ENCODE measurements around a stretch of chr14.

GRCh38 chr14:90518101-90518651 lies 121.3 kb downstream of the CALM1 start:
- PRO-cap = no peak

DNA sequence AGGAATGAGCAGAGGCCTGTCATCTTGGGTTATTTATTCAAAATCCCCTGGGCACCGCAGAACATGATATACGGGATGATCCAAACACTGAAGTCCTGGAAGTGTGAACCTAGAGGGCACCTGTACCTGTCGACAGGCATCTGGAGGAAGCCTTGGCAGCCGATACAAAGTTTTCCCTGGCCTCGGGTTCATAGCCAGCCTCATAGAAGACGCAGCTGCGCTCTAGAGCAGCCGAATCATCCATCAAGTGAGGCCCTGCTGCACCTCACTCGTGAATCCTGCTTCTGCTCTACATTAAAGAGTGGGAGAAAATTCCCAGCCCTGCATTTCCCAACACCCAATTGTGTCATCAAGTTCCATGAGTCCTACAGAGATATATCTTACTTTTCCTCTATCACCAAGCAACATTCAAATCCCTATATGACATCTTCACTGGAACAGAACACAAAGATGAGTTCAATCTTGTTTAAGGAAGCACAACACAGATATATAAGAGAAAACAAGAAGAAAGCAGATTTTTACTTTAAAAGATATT lies 139.4 kb downstream of the TTC7B start:
- PRO-cap = no peak

GRCh38 chr14:90812070-90812482 lies 4.2 kb downstream of the TTC7B start:
- PRO-cap = no peak

- PRO-cap = no peak
Observed at GRCh38 chr14:91059300-91059917, 1.0 kb downstream of the RPS6KA5 start.

DNA sequence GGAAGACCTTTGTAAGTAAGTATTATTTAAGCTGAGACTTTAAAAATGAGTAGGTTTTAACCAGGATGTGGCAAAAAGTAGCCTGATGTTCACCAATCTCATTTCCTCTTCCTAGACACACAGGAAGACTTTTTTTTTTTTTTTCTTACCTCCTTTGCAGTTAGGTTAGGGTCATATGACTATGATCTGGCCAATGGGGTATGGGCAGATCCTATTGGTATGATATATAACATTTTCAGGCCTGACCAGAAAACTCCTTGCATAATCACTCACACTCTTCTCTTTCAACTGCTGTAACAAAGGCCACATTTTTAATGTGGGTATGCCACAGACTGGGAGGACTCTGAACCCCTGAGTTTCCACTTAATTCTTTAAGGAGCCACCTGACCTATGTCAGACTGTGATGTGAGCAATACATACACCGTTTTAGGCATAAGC lies 2.7 kb upstream of the RPS6KA5 start:
- PRO-cap = no peak

DNA sequence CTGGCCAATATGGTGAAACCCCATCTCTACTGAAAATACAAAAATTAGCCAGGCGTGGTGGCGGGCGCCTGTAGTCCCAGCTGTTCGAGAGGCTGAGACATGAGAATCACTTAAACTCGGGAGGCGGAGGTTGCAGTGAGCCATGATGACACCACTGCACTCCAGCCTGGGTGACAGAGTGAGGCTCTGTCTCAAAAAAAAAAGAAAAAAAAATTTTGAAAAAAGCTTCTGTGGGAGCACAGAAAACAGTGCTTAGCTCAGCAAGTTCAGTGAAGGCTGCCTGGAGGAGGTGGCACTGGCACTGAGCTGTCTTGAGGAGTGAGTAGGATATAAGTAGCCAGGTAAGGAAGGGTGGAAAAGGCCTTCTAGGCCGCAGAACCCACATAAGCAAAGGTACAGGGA lies 25.5 kb downstream of the GPR68 start:
- PRO-cap = no peak

- PRO-cap = unidirectional peak, plus-strand start at chr14:91351189
Observed at GRCh38 chr14:91350753-91351644, 66.6 kb downstream of the CCDC88C start.

GRCh38 chr14:91351826-91352536 lies 65.6 kb downstream of the CCDC88C start:
- PRO-cap = unidirectional peak, minus-strand start at chr14:91352255

DNA sequence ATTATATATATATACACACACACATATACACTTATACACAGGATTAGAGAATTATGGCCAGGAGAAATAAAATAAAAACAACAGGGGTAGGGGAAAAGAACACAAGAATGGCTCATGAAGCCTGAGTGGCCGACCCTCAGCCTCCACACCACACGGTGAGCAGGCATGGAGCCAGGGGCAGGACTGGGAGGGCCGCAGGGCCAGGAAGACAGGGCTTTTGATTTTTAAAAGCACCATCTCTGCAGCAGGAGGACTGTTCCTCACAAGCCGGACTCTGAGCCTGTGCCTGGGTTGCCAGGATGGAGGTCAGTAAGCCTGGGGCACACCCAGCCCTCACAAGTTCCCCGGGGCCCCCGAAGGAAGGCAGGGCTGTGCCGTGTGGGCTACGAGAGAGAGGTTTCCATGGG lies 65.0 kb downstream of the CCDC88C start:
- PRO-cap = no peak

- PRO-cap = no peak
Observed at GRCh38 chr14:91356092-91356911, 61.3 kb downstream of the CCDC88C start.

- PRO-cap = bidirectional peak, plus-strand start at chr14:91397686, minus-strand start at chr14:91397603
Observed at GRCh38 chr14:91397522-91397835, 20.1 kb downstream of the CCDC88C start.

DNA sequence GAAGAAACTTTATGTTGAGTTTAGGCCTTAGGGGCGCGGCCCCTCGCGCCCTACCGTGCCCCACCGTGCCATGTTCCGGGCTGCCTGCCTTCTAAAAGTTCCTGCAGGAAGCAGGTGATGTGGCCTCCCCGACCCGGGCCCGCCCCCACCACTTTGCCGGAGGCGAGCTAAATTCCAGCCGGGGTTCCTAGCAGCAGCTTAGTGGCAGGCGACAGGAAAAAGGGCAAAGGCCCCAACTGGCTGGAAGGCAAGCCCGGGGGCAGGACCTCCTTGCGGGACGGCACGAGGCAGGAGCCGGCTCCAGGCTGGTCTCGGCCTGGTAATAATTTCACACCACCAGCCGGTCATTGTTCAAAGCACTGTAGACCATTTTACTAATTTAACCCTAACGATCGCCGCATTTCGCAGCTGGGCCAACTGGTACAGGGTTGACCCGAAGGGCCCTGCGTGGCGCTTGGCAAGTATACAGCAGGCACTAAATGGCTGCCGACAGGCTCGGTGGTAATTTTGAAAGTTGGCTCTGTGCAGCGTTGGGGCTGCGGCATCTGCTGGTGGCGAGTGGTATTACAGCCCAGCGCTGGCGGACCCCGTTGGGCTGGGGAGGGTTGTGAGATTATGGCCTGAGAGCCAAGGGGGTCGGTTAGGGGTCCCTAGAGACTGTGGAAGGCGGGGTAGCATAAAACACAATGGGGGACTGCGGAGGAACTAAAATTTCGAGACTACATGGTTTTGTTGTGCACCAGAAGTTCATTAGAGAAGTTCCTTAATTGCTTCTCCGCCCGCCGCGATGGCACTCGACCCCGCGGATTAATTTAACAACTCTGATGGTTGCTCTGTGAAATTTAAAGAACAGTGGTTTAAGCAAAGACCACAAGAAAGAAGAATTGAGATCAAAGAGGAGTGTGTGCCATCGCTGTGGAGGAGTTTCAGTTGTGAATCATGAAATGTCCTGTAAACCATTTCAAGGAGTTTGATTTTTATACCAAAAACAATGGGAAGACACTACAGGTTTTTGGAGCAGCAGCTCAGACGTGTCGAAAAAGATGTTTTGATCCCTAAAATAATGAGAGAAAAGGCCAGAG lies 1.2 kb upstream of the CCDC88C start:
- PRO-cap = unidirectional peak, minus-strand start at position 93 of the sequence

GRCh38 chr14:91510734-91510963 lies 539 bp upstream of the PPP4R3A start:
- PRO-cap = bidirectional peak, plus-strand start at chr14:91510853, minus-strand start at chr14:91510845

GRCh38 chr14:91866726-91867321 lies 512 bp downstream of the TC2N start:
- PRO-cap = bidirectional peak, plus-strand start at chr14:91867046, minus-strand start at chr14:91867050

DNA sequence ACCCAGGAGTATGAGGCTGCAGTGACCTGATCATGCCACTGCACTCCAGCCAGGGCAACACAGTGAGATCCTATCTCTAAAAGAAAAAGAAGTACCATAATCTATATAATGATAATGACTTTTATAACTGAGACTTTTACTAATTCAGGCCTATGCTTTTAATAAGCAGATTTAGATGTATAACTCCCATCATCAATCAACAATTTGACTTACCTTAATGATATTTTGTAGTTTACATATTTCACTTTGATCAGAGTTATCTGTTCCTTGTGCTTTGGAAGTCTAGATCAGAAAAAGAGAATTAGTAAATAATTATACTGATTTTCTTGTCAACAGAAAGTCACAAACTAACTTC lies 22.4 kb downstream of the TRIP11 start:
- PRO-cap = no peak

GRCh38 chr14:92128678-92129145 lies 6.9 kb downstream of the CPSF2 start:
- PRO-cap = no peak

- PRO-cap = no peak
Observed at GRCh38 chr14:92135174-92135806, 13.5 kb downstream of the CPSF2 start.

DNA sequence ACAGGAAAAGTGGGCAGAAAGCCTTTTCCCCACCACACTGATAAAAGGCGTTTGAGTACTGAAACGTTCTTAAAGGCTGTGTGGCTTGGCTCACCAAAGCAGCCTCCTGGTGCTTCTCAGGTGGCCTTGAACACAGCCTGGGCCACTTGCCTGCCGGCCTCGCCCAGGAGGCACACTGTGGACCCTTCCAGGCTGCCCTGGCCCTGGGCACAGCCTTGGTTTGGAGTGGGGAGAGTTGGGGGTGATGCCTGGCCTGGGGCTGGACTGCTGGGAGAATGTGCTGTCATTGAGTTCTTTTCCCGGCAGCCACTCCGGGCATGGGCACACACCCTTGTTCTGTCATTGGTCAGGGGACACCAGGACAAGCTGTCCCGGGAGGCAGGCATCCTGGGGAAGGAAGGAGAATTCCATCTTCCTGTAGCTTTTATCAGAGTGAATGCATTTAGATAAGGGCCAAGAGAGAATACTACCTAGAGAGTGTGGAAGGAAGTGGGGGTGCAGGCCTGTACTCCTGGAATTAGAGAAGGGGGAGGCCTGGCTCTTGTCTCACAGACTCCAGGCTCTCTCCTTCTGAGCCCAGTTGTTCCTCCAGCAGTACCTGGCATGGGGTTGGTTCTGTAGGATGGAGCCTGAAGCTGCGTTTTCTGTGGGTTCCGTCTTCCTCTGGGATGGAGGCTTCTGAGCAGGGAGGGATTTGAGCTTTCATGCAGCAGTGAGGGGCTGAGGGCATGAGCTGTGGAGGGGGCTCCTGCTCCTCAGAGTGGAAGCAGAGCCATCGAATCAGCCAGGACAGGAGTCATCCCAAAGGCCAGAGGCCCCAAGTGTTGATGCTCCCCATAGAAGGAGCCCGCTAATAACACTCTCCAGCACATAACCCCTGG lies 61.7 kb upstream of the RIN3 start:
- PRO-cap = no peak

- PRO-cap = unidirectional peak, plus-strand start at chr14:92538672
Observed at GRCh38 chr14:92538297-92539054, 24.9 kb downstream of the RIN3 start.

DNA sequence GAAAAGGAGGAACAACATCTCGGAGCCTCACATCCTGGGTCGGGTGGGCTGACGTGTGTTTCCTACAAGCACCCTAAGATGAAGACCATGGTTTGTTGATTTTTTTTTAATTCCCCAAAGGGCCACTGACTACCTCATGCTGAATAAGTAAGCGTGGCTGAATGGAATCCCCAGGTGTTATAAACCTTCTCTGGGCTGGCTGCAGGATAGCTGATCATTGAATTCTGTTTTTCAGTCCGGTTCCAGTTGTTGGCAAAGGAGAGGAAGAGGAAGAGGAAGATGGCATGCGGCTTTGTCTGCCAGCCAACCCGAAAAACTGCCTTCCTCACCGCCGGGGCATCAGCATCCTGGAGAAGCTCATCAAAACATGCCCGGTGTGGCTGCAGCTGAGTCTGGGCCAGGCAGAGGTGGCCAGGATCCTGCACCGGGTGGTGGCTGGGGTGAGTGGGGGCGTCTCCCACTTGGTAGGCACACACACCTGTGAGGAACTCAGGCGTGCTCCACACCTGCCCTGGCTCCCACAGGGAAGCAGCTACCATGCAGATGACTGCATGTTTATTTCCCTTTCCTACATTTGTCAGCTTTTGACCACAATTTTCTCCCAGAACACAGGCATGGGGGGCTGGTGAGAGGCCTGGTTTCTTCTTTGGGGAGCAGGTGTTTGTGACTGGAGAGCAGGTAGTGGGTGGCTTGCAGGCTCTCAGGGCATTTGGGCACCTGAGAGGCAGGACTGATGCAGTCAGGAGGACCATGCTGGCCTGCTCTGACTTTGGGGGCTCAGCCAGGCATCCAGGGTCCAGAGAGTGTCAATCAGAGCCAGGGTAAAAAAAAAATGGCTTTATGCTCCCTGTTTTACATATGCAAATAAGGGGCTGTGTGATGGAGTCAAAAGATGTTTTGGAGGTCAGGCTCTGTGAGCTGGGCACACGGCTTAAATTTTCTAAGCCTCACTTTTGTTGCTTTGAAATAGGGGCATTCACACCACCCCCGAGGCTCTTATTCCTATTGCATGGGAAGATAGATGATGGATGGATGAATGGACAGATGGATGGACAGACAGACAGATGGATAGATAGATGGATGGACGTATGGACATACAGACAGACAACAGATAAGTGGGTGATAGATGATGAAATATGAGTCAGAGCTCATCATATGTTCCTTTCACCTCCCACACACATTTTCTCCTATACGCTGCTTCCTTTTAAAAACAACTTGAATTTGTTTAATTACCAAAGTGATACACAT lies 42.4 kb downstream of the RIN3 start:
- PRO-cap = no peak

Data from vermiform appendix (tissue), 1 donor.